Measurements from ENCODE around the gene IFNA5.

- PRO-cap: no peak
- RAMPAGE, long total RNA, 4 experiments: no peak in any of the 4 experiments
Measured at GRCh38 chr9:19375826-19376375, 4.1 kb downstream of the RPS6 start.

DNA sequence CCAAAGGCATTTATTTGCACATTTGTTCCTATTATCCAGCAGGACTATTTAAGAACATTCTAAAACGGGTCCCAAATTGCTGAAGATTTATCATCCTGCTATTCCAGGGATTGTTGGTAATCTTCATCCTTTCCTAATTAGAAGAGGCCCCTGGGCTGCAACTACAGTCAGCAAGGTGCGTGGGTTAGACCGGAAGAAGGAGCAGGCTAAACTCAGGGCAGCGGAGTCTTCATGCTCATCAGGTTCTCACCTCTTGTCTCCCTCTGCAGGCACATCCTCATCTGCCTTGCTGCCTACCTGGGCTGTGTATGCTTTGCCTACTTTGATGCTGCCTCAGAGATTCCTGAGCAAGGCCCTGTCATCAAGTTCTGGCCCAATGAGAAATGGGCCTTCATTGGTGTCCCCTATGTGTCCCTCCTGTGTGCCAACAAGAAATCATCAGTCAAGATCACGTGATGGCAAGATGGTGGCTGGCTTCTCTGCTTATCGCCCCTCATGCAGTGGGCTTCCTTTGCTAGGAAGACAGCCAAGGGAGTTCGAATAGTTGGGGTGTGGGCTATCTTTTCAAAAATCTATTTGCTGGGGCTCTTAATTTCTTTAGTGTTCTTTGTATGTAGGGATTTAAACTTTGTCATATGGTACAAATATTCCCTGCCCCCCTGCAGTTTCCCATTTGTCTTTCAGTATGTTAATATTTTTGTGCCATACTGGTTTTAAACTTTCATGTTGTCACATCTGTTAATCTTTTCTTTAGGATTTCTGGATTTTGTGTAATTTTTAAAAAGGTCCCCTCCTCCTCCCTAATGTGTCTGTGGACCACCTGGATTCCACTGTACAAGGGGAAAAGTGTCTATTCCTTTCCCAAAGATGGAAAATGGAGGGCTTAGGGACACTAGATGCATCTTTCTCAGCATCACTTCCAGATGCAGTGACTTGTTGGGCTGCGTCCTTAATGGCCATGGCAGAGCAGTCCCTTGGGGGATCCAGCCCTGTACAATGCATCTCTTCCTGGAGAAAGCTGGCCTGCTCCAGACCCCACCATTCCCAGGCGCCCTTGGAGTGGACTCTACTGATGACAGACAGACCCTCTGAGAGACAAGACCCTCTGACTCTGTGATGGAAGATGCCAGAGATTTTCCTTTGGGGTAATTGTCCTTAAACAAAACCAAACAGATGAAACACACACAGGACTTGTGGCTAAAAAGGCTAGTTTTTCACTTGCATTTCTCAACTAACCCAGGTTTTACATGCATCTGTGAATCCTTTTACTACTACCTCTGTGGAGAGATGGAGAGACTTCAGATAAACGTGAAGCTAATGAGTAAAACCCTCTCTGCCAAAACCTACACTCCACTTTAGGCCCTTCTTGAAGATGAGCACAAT is 41.9 kb downstream of the ACER2 start:
- PRO-cap: no peak
- RAMPAGE, long total RNA, 4 experiments: no peak in any of the 4 experiments

- PRO-cap: no peak
- RAMPAGE, long total RNA, 4 experiments: no peak in any of the 4 experiments
Measured at GRCh38 chr9:19934507-19934861, 145.6 kb upstream of the SLC24A2 start.

DNA sequence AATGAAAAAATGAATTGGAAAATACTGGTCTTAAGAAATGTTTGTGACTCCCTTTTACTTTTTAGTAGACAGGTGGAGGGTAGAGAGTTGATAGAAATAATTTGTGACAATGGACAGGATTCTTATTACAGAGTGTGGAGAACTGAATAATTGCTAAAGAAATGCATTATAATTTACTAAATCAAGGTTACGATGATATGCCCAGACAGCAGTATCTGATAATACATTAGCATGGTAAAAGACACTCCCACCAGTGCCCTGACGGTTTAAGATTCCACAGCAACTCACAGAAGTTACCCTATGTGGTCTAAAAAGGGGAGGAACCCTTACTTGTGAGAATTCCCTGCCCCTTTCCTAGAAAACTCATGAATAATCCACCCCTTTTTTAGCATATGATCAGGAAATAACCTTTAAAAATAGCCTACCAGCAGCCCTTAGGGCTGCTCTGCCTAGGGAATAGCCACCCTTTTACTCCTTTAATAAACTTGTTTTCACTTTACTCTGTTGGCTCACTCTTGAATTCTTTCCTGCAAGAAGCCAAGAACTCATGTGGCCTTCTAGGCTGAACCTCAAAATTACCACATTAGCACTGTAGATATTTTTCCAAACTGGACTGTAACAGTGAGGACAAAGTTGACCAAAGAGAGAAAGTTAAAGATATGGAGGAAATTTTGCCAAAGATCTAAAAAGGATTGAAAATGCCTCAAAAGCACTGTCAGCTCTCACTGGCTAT is 244.8 kb upstream of the SLC24A2 start:
- PRO-cap: no peak
- RAMPAGE, long total RNA, 4 experiments: no peak in any of the 4 experiments

DNA sequence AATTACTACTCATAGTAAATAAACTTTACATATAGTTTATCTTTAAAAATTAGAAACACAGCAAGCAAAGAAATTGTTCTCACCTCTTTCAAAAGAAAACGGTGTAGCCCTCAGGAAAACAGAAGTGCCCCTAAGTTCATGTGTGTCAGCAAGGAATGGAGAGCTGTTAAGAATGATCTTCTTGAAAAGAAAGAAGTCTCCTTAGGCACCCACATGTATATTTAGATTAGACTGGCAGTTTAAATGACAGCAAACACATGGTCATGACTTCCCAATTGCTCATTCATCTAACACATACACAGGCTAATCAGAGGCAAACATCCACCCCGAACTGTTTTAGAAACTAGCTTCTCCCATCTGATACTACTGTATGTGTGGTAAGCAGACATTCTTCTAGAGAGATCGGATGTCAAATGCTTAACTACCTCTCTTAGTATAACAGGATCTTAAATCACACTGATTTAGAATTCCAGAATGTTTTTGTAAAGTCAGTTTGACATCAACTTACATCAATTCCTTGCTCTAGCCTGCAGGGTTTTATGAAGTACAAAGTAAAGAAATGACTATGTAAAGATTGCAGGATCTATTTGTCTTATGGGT is 239.9 kb downstream of the MLLT3 start:
- PRO-cap: no peak
- RAMPAGE, long total RNA, 4 experiments: start-site peak on the minus strand in 2 of 4 experiments, centred at positions 173 to 306 of the sequence, 24 to 31 reads per replicate

- PRO-cap: no peak
- RAMPAGE, long total RNA, 4 experiments: no peak in any of the 4 experiments
Measured at GRCh38 chr9:20558477-20559235, 63.6 kb downstream of the MLLT3 start.

GRCh38 chr9:20722233-20722575 is 38.1 kb downstream of the FOCAD start:
- PRO-cap: no peak
- RAMPAGE, long total RNA, 4 experiments: no peak in any of the 4 experiments

GRCh38 chr9:21305056-21305676 is at the start of gene IFNA5:
TSS of gene IFNA5 (minus strand) at chr9:21305313.
- PRO-cap: no peak
- RAMPAGE, long total RNA, 4 experiments: no peak in any of the 4 experiments

DNA sequence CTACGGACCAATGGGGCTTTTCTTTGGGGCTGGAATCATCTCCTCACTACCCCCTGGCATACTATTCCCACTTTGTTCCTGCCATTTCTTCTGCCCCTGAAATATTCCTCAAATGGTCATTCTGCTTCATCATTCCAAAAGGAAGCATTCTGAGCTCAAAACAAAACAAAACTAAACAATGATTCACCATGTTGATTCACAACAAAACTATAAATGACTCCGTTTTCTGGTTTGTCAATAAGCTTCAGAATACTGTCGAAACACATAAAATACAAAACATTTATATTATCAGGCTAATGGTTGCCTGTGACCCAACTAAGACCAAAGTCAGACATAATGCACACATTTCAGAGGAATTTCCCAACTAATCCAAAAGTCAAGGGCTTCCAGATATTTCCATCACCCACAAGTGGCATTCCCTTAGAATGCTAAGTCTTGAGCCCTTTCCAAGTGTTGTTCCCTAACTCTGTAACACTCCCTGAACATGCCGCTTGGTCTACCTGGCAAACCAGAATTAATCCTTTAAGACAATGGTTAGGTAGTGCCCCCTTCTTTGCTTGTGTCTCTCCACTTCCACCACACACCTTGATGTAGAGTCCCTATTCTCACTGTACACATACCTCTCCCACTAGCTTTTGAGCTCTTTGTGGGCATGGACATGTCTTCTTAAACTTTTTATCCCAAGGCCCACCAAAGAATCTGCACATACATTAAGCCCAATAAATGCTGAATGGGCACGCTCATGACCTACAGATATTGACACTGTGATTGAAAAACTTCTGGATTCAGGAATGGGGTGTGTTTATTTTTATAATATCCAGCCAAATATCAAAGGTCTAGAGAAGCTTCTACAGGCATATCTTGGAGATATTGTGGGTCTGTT is 37.7 kb upstream of the IFNE start:
- PRO-cap: no peak
- RAMPAGE, long total RNA, 4 experiments: start-site peak on the minus strand in 1 of 4 experiments, centred at positions 189 to 477 of the sequence, 11 to 28 reads per replicate

DNA sequence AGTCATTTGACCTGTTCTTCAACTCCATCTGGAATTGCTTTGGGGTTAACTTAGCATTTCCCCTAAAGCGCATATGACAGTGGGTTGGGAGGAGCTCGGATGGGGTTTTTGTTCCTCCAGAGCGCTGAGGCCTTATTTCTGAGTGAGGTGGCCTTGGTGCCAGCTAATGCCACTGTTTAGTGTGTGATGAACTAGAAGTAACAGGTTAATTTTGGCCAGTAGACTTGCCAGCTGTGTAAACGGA is 34.1 kb downstream of the MTAP start:
- PRO-cap: no peak
- RAMPAGE, long total RNA, 4 experiments: no peak in any of the 4 experiments

- PRO-cap: no peak
- RAMPAGE, long total RNA, 4 experiments: no peak in any of the 4 experiments
Measured at GRCh38 chr9:24861604-24862154, 316.0 kb upstream of the IZUMO3 start.

DNA sequence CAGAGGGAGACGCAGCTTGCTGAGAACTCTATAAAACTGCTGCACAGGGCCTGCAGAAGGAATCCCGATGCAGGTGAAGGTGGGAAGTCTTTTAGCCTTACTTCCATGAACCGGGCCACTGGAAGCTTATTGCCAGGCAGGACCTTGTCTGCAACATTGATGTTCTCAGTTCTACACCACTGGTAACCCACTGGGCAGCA is 489.8 kb downstream of the TUSC1 start:
- PRO-cap: unidirectional peak, plus-strand start at position 58 of the sequence
- RAMPAGE, long total RNA, 4 experiments: no peak in any of the 4 experiments

DNA sequence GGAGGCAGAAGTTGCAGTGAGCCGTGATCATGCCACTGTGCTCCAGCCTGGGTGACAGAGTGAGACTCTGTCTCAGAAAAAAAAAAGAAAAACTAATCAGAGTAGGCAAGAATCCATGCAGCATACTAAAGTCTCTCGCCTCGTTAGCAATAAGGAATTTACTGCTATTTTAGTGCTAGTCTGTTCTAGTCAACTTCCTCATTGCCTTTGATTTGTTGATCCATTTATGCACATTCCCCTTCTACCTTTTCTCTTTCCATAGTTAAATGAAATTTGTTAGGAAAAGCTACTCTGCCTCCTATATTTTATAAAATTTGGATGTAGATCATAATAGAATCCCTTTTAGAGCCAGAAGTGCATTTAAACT is 2.0 kb downstream of the LRRC19 start:
- PRO-cap: no peak
- RAMPAGE, long total RNA, 4 experiments: no peak in any of the 4 experiments

GRCh38 chr9:27121865-27122604 is 13.0 kb downstream of the TEK start:
- PRO-cap: no peak
- RAMPAGE, long total RNA, 4 experiments: no peak in any of the 4 experiments

DNA sequence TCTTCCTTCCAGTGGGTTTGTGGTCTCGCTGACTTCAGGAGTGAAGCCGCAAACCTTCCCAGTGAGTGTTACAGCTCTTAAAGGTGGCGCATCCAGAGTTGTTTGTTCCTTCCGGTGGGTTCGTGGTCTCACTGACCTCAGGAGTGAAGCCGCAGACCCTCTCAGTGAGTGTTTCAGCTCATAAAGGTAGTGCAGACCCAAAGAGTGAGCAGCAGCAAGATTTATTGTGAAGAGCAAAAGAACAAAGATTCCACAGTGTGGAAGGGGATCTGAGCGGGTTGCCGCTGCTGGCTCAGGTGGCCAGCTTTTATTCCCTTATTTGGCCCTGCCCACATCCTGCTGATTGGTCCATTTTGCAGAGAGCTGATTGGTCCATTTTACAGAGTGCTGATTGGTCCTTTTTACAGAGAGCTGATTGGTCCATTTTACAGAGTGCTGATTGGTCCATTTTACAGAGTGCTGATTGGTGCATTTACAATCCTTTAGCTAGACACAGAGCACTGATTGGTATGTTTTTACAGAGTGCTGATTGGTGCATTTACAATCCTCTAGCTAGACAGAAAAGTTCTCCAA is 29.0 kb downstream of the TEK start:
- PRO-cap: no peak
- RAMPAGE, long total RNA, 4 experiments: no peak in any of the 4 experiments

- PRO-cap: no peak
- RAMPAGE, long total RNA, 4 experiments: no peak in any of the 4 experiments
Measured at GRCh38 chr9:27339760-27340239, 42.9 kb upstream of the EQTN start.

DNA sequence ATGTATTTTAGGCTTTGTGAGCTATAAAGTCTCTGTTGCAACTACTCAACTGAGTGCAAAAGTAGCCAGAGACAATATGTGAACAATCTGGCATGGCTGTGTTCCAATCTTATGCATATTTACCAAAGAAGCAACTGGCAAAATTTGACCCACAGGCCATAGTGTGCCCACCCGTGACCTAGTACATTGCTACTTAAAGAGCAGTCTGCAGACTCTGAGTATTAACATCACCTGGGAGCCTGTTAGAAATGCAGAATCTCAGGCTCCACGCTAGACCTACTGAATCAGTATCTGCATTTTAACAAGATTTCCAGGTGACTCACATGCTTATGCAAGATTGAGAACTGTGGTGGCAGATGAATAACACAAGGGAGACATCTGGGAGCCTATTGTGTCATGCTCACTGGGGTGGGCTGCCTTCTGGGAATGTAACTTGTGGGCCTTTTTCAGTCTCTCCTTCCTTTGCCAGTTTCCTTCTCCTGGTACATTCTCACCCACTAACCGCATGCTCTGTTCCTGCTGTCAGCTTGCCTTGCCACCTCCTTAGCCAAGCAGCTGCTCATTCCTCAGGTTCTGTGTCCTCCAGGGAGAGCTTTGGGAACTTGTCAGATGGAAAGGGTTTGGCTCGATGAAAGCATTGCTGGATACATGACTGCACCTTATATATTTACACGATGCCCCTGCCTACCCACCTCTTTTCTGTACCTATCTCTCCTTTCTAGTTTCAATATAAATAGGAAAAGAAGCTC is 176.5 kb upstream of the C9orf72 start:
- PRO-cap: no peak
- RAMPAGE, long total RNA, 4 experiments: no peak in any of the 4 experiments

DNA sequence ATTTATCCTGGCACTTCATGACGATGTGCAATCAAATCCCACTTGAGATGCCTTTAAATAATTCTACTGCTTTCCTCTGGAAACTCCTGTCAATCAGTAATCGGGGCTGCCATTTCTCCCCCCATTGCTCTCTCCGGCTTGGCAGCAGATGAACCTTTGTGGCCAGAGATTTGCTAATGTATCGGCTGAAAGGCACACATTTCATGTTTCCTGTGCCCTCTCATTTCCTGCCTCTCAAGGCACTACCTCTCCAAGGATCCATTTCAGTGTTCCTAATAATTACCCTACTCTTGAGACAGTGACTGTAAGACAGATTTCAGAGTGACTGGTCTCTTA is 291.9 kb upstream of the C9orf72 start:
- PRO-cap: no peak
- RAMPAGE, long total RNA, 4 experiments: no peak in any of the 4 experiments

DNA sequence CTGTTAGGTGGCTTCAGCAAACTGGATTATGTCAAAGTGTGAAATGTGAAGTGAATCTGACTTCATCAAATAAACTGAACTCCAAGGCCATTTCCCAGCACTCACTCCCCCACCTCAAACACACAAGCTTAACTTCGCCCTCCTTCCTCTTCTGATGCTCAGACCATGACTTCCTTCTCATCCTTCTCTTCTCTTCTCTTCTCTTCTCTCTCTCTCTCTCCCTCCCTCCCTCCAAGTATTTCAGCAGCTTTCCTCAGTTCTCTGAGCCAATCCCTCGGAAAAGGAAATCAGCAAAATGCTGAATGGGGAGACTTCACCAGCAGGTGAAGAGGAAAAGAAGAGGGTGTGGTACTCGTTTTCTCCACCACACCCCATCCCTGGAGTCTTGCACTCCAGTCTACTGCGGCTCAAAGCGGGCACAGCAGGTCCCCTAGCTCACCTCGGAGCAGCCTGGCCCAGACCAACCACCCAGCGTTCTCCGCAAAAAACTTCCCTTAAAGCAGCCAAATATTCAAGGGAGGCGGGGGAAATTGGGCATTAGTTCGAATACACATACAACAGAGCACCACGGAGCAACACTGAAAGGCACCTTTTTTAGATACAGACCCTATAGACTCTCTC is 1.9 kb downstream of the LINGO2 start:
- PRO-cap: no peak
- RAMPAGE, long total RNA, 4 experiments: no peak in any of the 4 experiments

DNA sequence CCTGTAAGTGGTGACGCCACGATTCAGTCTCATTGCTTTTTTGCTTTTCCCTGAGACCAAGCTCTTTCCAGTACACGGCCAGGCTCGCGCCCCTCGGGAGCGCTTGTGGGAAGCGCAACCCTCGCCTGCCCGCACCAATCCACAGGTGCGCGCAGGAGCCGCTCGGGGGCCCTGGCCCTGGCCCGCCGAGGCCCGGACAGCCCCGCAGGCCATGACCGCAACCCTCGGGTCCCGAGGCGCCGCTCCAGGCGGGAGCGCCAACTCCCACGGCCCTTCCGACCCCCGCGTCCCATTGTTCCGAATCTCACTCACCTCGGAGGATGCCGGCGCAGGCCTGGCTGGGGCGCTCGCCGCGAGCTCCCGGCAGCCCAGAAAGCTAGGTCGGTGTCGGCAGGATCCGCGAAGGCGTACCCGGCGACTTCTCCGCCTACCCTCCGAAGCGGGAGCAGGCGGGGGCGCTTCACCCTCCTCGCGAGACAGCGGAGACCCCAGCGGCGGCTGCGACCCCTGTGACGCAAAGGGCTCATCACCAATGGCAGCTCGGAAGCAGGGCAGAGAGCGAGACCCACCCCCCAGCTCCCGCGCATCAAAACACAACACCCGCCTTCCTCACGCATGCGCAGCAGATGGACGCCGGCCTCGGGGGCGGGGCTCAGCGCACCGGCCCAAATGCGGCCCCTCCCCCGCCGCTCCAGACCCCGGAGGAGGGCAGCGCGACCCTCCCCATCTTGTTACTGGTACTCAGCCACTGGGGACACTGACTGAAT is 1.5 kb upstream of the SMIM27 start:
- PRO-cap: bidirectional peak, plus-strand start at position 694 of the sequence, minus-strand start at position 478 of the sequence
- RAMPAGE, long total RNA, 4 experiments: start-site peak on the minus strand in 3 of 4 experiments, centred at positions 368 to 538 of the sequence, 14 to 32 reads per replicate

All from Peyer's patch (tissue), 4 donors.